GM12891 (cell line): ENCODE measurements around a stretch of chr6.

- RRBS: no CpG with 5 or more reads among the region's 5 CpGs
Measured at GRCh38 chr6:160391212-160391660, 43.1 kb downstream of the SLC22A3 start.

- RRBS: no CpG with 5 or more reads among the region's 4 CpGs
Measured at GRCh38 chr6:160521869-160522227, 142.2 kb downstream of the LPA start.

DNA sequence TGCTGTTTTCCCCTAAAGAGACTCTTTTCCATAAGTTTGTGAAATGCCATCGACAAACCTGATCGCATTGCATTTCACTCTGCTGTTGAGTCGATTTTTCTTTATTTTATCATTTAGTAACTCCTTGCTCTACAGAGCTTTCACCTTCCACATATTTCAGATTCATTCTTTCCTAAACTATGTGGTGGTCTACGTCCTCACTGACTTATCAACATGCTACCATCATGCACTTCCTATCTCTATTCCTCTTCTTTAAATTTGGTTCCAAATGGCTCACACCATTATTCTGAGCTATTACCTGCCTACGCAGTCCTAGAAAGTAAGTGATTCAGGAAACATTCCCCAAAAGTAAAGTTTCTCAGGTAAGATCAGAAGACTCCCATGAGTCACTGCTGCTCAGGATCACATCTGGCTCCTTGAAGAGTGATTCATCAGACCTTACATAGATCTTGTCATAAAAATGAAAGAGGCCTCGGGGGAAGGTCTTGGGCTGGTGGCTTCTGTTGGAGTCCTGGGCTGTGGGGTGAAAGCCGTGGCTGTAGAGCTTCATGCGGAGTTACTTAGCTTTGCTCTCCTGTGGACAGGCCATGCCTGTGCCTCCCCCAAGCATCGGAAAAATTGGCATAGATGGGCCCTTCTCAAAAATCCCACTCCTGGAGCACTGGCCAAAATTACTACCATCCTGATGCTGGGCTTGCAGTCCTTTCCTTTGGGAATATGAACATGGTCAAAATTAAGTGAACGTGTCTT lies 35.8 kb downstream of the PLG start:
- RRBS: no CpG with 5 or more reads among the region's 10 CpGs

DNA sequence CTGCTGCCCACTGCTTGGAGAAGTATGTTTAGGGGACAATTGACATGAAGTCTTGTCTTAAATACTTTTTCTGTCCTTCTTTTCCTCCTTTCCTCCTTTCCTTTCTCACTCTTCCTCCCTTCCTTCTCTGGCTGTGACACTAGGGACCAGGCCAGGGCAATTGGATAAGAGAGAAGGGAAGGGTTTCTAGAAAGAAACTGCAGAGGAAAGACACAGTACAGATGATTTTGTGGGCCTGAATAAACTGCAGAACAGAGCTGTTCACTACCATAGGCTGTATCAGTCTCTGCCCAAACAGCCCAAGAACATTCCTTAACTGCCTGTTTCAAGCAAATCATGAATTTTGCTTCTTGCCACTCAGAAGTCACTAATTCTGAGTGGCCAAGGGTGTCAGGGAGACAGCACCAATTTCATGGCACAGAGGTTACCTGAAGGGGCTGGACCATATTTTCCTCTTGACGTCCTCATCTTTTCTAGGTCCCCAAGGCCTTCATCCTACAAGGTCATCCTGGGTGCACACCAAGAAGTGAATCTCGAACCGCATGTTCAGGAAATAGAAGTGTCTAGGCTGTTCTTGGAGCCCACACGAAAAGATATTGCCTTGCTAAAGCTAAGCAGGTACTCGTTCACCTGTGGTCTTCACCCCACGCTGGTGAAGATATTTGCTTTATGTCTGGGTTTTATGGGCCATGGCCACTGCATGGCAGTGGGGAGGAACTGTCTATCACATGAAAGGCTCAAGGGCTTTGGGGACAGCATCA lies 36.7 kb downstream of the PLG start:
- RRBS: no CpG with 5 or more reads among the region's 6 CpGs

GRCh38 chr6:160992742-160993234 lies 1.2 kb downstream of the MAP3K4 start:
- RRBS: no CpG with 5 or more reads among the region's 3 CpGs

DNA sequence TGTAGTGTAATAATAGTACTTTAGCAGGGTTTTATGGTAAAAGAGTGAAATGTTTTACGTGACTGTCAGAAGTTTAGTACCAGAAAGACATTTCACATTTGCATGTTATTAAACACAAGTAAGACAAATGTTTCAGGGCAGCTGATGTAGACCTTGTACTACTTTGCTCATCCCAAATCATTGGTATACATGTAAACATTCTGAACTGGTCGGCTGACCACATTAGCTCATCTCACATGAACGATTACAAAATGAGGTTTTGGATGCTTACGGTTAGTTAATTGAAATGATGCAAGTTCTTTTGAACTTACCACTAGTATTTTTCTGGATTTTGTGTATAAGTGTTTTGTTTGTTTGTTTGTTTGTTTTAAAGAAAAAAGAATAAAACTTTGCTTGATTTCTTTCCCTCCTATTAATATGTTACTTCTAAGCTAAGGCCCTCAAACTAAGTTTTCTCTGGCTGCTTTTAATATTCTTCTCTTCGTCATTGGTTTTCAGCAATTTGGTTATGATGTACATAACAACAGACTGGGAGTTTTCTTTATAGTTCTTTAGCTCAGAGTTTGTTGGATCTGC lies 38.0 kb downstream of the MAP3K4 start:
- RRBS: no CpG with 5 or more reads among the region's 5 CpGs

- RRBS: no CpG with 5 or more reads among the region's 11 CpGs
Measured at GRCh38 chr6:161072657-161073638, 81.4 kb downstream of the MAP3K4 start.

DNA sequence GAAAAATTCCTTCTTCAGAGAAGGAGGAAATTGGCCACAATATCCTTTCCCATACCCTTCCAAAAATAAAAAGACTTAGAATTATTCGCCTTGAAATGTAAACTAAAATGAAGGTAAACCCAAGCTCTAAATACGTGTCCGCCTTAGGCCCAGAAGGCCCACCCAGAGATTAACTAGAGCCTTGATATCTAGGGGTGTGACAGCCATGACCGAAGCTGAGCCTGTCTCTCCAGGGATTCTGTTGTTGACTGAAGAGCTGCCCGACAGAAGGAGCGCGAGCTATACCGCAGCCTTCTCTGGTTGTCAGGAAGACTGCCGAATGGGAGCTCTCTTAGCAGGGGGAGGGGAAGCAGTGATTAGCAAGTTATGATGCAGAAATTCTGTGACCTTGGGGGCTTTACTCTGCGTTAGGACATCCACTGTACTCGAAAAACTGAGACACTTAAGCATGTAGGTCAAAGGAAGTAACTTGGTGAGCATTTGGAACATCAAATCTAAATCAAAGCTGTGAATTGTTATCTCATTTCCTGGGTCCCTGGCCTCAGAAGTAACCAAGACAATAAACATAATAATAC lies 84.5 kb downstream of the MAP3K4 start:
- RRBS: no CpG with 5 or more reads among the region's 11 CpGs

GRCh38 chr6:161077945-161078741 lies 86.6 kb downstream of the MAP3K4 start:
- RRBS: no CpG with 5 or more reads among the region's 5 CpGs

GRCh38 chr6:161098162-161098544 lies 106.6 kb downstream of the MAP3K4 start:
- RRBS: no CpG with 5 or more reads among the region's 11 CpGs

DNA sequence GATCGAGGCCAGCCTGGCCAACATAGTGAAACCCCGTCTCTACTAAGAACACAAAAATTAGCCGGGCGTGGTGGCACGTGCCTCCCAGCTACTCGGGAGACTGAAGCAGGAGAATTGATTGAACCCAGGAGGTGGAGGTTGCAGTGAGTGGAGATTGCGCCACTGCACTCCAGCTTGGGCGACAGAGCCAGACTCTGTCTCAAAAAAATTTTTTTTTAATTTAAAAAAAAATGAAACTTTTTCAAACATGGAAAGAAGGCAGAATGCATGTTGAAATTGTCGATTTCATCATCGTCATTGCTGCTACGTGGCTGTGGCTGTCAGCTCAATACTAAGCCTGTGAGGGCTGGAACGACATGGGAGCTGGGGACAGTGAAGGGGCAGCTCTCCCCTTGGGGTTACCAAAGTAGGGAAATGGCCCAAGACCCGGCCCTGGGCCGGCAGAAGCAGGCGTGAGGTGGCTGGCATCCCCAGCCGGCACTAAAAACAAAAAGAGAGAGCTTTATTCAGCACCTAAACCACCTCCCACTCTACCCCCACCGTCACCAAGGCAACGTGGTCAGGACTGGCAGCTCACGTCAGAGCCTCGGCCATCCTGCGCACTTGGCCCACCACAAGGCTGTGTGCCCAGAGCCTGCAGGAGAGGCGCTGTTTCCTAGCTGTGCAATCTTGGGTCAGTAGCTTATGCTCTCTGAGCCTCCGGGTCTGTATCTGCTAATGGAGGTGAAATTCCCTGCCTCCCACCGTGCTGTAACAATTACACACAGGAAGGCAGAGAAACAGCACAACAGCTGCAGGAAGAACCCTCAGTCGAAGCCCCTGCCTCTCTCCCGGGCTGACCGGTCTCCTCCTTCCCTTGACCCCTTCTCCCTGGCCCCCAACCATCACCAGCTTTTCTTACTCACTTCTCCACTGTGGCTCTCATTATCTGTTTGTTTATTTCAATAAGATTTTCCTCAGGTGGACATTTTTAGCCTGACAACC lies 30.7 kb downstream of the AGPAT4 start:
- RRBS: 91% methylated on average over 2 of the region's 27 CpGs

GRCh38 chr6:161443593-161444341 lies 169.9 kb upstream of the AGPAT4 start:
- RRBS: no CpG with 5 or more reads among the region's 12 CpGs

GRCh38 chr6:161486254-161486630 lies 212.4 kb upstream of the AGPAT4 start:
- RRBS: no CpG with 5 or more reads among the region's 3 CpGs

GRCh38 chr6:162679653-162680174 lies 47.9 kb downstream of the PRKN start:
- RRBS: no CpG with 5 or more reads among the region's 1 CpG

GRCh38 chr6:163208794-163209140 lies 205.8 kb upstream of the QKI start:
- RRBS: no CpG with 5 or more reads among the region's 3 CpGs

DNA sequence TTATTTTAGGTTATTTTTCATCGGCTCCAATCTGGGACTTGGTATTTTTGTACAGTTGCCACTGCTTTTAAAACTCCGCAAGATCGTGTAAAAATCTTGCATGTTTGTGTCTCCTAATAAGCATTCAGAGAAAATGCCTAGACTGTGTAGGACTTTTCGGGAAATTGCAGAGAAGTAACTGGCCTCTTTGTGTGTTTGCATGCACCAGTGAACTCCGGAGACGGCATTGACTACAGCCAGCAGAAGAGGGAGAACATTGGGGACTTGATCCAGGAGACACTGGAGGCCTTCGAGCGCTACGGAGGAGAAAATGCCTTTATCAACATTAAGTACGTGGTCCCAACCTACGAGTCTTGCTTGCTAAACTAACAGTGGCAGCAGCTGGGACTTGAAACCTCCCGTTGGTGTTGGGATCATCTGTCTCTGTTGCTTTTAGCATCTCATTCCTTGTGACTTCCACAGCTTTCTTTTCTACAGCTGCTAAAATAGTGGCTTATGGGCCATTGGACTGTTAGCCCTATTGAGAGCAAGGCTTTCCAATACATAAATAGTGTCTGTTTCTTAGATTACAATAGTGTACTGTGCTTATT lies 99.8 kb upstream of the QKI start:
- RRBS: no CpG with 5 or more reads among the region's 12 CpGs

DNA sequence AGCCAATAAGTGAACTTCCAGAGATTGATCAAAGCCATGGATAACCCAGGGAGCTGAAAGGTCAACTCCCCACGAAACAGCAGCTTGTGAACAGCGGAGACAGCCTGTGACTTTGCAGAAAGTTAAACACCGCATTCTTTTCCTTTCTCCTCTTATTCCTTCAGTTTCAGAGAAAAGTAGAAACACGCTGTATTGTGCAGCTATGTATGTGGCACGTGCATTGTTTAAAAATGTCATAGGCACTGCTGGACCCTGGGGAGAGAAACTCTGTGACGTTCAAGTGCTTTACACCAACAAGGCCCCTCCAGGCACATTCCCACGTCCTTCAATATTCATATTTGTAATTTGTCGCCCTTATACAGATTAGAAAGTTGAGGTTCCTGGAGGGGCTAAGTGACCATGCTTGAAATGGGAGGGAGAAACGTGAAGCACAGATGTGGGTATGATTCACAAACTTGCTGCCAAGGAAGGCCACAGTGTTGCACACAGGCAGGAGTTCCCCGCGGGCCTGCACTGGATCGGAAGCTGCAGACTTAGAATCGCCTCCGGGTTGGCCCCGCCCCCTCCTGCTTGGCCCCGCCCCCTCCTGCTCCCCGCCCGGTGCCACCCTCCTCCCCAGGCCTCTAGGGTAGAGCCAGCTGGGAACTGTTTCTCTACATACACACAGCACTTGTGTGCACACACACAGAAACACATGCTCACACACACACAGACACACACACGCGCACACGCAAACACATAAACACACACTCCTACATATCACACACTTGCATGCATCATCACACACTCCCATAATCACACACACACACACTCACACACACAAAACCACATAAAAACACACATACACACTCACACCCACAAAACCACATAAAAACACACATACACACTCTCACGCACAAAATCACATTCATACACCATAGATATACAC lies 58.2 kb upstream of the QKI start:
- RRBS: 29% methylated on average over 3 of the region's 22 CpGs

GRCh38 chr6:163387333-163387826 lies 27.1 kb upstream of the QKI start:
- RRBS: no CpG with 5 or more reads among the region's 6 CpGs

DNA sequence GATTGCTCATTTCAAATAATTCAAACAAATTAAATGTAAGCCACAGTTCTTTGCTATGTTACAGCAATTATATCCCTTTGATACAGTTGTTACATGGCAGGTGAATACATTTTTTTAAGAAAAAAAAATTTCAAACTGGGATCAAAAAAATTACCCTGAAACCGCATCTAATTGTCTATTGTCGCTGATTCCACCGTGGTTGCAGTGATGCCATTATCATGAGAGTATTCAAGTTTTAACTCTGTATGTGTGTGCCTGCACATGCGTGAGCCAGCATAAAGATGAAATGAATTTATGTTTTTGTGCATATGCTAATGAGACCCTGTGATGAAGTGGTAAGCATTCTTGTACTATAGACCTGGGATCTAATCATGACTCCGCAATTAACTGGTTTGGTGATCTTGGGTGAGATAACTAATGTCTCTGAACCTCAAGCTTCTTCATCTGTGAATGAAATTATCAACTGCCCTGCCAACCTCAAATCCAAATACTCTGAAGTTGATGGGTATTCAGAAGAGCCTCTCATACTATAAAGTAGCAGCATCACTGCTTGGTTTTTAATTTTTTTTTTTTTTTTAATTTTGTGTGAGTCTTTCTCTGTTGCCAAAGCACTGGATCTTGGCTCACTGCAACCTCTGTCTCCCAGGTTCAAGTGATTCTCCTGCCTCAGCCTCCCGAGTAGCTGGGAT lies 9.7 kb downstream of the QKI start:
- RRBS: no CpG with 5 or more reads among the region's 6 CpGs